GM12891 (cell line): ENCODE measurements around a stretch of chr18.

DNA sequence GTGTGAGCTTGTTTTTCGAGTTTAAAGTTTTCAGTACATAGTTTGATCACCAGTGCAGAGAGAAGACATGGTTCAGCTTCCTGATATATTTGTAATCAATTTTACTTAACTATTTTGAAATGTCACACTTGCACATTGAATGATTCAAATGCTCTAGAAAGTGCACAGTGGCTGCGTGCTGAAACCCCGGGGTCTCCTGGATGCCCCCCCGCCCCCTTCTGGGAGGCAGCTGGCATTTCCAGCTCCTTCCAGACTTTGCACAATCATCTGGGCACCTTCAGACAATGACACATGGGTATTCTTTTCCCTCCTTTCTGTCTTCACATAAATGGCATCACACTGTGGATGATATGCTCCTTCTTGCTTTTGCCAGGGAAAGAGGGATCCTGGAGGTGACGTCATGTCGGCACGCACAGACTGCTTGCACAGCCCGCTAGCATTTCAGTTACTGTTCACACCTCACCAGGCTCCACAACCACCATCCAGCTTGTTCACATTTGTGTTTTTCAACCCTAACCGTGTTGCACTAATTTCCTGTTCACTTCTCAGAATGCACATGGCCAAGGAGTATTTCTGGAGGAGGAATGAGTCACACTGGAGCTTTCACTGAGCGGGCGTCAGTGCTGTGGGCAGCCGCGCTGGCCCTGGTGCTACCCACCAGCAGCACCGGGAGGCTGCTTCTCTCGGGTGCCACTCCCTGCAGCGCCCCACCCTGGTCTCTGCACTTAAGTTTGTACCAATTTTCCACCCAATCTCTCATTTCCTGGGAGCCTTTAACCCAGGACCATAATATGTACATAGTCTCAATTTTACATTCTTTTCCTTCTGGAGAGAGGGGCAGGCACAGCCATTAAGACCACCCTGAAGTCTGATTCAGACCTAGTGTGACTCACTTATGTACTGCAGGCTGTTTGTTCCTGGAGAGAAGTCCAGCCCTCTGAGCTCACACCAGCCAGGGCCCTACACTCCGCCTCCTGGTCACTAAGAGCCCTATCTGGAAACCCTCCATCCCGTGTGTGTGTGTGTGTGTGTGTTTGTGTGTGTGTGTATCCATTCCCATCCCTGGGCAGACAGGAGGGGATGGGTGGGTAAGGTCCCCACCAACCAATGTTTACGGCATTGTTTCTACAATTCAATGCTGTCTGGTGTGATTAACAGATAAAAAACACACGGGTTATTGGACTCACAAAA lies 65.2 kb downstream of the MBP start:
- RRBS = no CpG with 5 or more reads among the region's 20 CpGs

DNA sequence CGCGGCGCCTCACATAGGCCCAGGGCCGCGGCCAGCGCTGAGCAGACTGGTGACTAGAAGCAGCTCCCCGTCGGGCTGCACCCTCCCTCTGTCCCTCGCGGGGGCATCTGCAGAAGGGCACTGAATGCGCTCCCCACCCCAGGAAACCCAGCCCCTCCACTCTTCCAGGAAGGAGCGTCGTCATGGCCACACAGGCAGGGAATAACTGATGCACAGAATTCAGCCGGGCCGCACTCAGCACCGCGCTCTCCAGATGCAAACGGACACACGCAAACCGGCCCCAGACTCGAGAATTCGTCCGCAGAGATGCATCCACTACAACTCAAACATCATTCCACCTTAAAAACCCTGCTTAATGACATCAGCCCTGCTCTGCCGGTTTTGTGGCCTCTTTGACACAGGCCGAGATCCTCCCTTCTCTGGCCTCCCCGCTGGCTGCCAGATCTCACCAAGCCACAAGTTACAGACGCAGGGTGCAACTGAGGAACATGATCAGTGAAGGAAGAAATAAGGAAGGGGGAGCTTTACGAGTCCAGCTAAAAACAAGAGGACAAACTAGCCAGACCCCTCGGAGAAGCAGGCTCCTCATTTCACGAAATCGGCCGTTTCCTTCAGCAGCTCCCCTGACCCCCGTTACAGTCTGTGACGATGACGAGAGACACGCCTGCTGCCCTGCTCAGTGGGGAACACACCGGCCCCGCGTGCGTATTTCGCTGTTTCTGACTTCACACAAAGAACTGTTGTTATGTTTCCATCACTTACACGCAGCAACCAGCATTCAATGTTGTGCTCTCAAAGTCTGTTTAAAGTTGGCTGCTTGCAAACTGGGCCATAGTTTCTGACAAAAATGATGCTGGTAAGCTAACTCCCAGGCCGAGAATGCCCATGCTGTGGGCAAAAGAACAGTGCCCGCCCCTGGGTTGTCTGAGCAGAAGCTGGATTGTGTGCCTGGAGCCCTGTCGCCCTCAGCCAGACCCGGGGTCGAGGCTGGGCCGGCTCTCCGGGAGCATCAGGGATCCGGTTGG lies 40.1 kb downstream of the MBP start:
- RRBS = 92% methylated on average over 9 of the region's 50 CpGs

DNA sequence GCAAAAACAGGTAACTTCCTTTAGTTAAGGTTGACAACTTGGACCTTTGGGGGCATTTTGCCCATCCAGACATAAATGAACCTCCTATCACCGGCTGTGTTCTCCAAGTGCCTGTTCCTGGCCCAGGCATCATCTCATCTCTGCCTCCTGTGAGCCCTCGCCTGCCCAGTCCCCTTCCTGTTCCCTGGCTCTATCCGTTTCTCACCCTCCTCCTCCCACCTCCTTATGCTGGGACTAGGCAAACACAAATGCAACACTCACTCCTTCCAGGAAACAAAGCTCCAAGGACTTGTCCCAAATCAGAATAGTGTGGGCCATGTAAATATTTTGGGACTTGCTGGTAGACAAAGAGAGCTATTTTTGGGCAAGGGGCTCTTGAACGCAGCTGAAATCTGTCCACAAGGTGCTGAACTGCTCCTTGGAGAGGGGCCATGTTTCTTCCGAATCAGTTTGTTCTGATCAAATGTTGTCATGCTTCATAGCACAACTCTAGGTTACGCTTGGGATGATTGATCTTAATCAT lies 25.3 kb downstream of the MBP start:
- RRBS = no CpG with 5 or more reads among the region's 6 CpGs

- RRBS = no CpG with 5 or more reads among the region's 6 CpGs
Measured at GRCh38 chr18:77110121-77110603, 22.4 kb downstream of the MBP start.

DNA sequence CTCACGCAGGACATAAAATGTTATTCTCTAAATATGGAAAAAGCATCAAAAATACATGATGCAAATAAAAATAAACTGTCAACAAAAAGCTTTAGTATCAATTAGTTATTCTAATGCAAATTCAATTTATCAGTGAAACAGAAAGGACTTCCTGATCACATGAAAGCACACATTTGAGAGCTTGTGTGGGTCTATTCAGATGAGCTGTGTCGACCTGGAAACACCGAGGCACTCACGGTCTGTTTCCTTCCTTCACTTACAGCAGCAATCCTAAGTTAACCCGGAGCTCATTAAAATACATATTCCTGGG lies 9.3 kb downstream of the MBP start:
- RRBS = no CpG with 5 or more reads among the region's 5 CpGs

GRCh38 chr18:77123786-77124388 lies 8.7 kb downstream of the MBP start:
- RRBS = no CpG with 5 or more reads among the region's 7 CpGs

DNA sequence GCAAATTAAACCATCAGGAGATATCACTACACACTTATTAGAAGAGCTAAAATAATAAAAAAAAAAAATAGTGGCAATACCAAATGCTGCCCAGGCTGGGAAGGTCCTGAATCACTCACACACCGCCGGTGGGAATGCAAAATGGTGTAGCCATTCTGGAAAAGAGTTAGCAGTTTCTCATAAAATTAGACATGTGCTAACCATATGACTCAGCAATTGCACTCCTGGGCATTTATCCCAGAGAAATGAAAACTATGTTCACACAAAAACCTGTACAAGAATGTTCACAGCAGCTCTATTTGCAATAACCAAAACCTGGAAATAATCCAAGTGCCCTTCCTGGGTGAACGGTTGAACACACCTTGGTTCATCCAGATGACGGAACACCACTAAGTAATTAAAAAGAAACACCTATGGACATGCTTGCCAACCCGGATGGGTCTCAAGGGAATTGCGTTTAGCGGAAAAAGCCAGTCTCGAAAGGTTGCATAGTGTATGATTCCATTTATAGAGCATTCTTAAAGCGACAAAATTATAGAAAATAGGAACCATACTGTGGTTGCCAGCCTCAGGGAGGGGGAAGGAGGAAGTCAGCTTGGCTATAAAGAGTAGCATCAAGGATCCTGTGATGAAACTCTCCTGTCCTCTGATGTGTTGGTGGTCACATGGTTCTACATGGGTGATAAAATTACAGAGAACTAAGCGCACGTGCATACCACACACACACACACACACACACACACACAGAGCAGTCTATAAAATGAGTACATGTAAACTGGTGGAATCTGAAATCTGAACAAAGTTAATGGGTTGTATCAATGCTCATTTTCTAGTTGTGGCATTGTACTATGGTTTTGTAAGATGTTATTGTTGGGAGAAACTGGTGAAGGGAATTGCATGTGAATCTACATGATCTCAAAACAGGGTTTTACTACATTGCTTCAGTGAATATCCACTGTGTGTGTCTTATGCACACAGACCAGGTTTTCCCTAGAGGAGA lies 4.5 kb downstream of the MBP start:
- RRBS = no CpG with 5 or more reads among the region's 11 CpGs

DNA sequence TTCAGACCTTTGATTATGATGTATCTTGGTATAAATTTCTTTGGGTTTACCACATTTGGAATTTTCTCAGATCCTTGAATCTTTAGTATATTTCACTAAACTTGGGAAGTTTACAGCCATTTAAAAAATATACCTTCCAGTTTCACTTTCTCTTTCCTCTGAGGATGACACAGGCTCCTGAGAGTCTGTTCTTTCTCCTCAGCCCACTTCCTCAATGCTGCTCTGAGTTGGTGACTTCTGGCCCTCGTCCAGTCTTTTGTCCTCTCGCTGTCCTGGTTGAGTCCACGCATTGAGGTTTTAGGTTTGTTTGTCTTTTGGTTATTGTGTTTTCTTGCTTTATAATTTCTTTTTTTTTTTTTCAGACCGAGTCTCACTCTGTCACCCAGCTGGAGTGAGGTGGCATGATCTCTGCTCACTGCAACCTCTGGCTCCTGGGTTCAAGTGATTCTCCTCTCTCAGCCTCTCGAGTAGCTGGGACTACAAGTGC lies 40.7 kb upstream of the GALR1 start:
- RRBS = no CpG with 5 or more reads among the region's 5 CpGs

GRCh38 chr18:78984907-78985434 lies 5.4 kb downstream of the SALL3 start:
- RRBS = no CpG with 5 or more reads among the region's 20 CpGs

DNA sequence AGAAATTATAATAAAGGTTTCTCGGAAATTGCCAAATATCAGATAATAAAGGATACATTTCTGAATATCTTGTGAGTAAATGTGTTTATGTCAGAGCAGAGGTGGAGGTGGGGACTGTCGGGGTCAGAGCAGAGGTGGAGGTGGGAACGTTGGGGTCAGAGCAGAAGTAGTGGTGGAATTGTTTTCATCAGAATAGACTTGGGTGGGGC lies 131.3 kb downstream of the ATP9B start:
- RRBS = no CpG with 5 or more reads among the region's 3 CpGs

- RRBS = no CpG with 5 or more reads among the region's 5 CpGs
Measured at GRCh38 chr18:79204870-79205252, 135.7 kb downstream of the ATP9B start.

GRCh38 chr18:79363078-79363585 lies 32.6 kb upstream of the NFATC1 start:
- RRBS = no CpG with 5 or more reads among the region's 6 CpGs

- RRBS = under 1% methylated on average over 6 of the region's 31 CpGs
Measured at GRCh38 chr18:79396984-79397667, 1.4 kb downstream of the NFATC1 start.

- RRBS = no CpG with 5 or more reads among the region's 51 CpGs
Measured at GRCh38 chr18:79403125-79404494, 7.9 kb downstream of the NFATC1 start.

DNA sequence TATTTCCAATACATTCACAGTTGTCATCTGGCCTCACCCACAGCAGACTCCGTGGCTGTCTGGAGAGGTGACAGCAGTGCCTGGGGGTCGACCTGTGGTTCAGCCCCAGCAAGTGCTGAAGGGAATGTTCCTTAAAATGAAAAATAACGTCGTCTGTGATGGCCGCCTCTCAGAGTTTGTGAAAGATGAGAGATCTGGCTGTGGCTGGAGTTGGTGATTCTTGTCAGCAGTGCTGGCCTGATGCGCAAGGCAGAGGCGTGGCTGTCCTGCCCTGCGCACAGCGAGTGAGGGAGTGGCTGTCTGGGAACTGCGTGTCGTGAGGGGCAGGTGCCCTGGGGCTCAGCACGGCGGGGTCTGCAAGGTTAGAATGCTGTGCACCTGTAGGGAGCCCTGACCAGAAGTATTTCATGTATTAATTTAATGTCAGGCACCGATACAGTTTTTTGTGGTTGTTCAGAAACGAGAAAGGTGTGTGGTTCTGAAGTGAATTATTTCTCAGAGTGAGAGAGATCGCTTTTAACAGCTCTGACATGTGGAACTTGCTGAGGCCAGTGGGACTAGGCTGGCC lies 8.8 kb downstream of the NFATC1 start:
- RRBS = no CpG with 5 or more reads among the region's 16 CpGs

DNA sequence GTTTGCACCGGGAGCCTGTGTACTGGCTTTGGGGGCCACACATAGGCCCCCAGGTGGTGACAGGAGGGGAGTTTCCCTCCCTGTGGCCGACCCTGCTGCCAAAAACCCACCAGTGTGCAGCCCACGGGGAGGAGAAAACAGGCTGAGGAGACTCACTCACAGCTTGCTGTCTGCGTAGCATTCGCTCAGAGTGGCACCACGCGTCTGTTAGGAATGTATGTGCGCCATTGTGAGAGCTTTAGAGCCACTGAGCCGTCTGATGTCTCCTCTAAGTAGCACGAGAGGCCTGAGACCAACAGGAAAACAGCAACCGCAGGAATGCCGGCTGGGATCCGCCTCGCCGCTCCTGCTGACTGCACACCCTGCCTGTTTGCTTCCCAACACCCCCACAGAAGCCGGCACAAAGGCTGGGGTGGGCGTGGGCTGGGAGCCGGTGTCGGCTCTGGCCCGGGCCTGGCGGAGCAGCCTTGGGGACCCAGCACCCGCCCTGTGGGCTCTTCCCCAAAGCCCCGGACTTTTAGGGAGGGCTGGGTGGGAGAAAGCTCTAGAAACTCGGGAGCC lies 89.4 kb downstream of the NFATC1 start:
- RRBS = 86% methylated on average over 11 of the region's 24 CpGs

- RRBS = 15% methylated on average over 7 of the region's 43 CpGs
Measured at GRCh38 chr18:79506143-79507428, 110.9 kb downstream of the NFATC1 start.

DNA sequence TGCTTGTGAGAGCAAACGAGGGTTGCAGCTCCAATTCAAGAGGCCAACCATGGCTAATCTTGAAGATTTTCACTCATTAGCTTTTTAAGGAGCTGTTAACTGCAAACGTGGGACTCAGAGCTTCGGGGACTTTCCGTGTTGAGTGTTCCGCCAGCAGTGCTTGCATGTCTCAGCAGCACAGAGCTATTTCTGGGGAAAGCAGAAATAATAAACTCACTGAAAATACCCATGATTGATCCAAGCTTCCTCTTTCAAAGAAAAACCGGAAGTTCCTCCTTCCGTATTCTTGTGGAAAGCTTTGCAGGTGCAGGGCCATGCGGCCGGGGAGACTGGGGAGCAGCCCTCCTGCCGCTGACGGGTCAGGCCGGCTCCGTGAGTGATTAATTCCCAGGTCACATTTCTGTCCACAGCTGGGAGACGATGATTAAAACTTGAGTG lies 54.4 kb upstream of the CTDP1 start:
- RRBS = 6% methylated on average over 4 of the region's 14 CpGs

- RRBS = no CpG with 5 or more reads among the region's 10 CpGs
Measured at GRCh38 chr18:79744741-79745068, 53.0 kb upstream of the KCNG2 start.

DNA sequence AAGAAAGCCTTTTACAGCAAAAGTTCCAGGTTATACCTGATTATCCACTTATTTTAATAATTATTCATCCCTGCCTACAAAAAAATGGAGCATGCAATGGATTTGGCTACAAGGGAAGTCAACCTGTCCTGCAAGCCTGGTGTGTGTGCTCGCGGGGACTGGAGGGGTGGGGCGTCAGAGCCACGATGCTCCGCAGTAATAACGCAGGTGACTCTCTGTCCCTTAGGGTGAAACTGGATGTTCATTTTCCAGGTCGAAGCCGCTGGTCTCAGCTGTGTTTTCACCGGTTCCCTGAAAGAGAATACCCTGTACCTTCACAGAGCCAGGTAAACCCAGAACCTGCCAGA lies 58.4 kb downstream of the KCNG2 start:
- RRBS = no CpG with 5 or more reads among the region's 9 CpGs